NALM6 (cell line): ENCODE measurements around the gene NOC2L.

GRCh38 chr1:629051-629486, 57.4 kb downstream of the OR4F16 start:
- PRO-cap = no peak

GRCh38 chr1:630390-630914, 56.0 kb downstream of the OR4F16 start:
- PRO-cap = no peak

GRCh38 chr1:920931-921525, 2.7 kb upstream of the SAMD11 start:
- PRO-cap = no peak

DNA sequence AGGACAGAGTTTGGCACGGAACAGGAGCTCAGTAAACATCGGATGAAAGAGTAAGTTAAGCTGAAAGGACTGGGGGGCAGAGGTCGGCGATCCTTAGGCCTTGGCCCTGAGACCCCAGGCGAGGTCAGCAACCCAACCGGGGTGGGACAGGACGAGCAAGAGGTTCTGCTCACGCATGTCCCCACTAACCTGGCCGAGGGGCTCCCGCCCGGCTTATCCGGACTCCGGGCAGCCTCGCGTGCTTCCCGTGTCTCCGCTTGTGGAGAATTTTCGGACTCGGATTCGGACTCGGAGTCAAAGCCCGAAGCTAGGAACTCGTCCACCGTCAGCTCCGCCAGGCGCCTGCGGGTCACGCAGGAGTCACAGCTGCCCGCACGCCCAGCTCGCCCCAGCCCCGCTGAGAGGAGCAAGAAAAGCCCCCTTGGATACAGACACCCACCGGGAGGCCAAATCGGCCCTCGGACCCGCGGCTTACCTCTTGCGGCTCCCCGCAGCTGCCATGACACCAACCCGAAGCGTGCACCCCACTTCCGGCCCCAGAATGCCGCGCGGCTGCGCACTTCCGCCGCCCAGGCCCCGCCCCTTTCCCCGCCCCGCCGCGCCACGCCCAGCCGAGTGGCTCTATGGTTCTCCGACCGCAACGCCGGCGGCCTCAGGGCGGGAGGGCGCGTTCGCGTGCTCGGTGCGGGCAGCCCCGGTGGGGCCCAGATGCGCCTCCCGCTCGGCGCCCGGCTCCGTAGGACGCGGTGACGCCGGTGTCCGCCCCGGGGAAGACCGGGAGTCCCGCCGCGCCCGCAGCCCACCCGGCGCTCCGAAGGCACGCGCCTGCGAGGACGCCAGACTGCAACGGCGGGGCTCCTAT, at the start of gene NOC2L:
Gene NOC2L, minus strand, starts transcription at position 517 of the 862 bp plus-strand sequence.
- PRO-cap = bidirectional peak, plus-strand start at position 652 of the sequence, minus-strand start at position 517 of the sequence

GRCh38 chr1:1023581-1024037, 3.7 kb downstream of the AGRN start:
- PRO-cap = no peak

GRCh38 chr1:1031360-1031601, 11.4 kb downstream of the AGRN start:
- PRO-cap = no peak

GRCh38 chr1:1038707-1039061, 18.8 kb downstream of the AGRN start:
- PRO-cap = no peak

DNA sequence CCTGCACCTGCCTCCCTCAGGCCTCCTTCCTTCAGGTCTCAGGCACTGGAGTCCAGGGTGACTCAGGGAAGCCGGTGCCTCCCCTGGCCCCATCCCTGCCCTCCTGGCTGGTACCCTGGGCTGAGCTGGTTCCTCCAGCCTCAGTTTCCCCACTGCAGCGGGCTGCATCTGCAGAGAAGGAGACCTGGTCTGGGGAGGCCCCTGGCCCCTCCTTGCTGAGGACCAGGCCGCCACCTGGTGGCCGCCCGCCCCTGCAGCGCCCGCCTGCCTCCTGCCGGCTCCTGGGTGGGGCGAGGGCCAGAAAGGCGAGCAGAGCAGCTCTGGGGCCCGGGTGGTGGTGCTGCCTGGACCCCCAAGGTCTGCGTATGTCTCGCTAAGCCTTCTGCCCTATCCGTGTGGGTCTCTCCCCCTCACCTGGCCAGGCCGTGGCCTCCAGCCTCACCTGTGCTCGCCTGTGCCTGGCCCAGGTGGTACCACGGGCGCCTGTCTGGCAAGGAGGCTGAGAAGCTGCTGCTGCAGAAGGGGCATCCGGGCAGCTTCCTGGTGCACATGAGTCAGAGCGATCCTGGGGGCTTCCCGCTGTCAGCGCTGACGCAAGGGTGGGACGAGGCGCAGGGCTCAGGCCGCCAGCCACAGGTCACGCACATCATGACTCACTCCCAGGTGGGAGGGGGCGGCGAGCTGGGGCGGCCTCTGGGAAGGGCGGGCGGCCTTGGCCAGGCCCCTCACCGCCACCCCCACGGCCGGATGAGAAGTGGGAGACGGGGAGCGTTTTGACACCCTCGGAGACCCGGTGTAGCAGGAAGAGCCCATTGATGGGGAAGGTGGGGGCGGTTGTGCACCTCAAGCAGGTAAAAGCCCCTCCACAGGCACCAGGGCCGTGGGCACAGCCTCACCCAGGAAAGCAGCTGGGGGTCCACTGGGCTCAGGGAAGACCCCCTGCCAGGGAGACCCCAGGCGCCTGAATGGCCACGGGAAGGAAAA, 10.1 kb downstream of the RNF223 start:
- PRO-cap = no peak

GRCh38 chr1:1067166-1068157, 6.6 kb downstream of the RNF223 start:
- PRO-cap = no peak

GRCh38 chr1:1069768-1070885, 4.0 kb downstream of the RNF223 start:
- PRO-cap = no peak

- PRO-cap = no peak
These were observed 2.5 kb downstream of the RNF223 start for GRCh38 chr1:1071603-1072103.

DNA sequence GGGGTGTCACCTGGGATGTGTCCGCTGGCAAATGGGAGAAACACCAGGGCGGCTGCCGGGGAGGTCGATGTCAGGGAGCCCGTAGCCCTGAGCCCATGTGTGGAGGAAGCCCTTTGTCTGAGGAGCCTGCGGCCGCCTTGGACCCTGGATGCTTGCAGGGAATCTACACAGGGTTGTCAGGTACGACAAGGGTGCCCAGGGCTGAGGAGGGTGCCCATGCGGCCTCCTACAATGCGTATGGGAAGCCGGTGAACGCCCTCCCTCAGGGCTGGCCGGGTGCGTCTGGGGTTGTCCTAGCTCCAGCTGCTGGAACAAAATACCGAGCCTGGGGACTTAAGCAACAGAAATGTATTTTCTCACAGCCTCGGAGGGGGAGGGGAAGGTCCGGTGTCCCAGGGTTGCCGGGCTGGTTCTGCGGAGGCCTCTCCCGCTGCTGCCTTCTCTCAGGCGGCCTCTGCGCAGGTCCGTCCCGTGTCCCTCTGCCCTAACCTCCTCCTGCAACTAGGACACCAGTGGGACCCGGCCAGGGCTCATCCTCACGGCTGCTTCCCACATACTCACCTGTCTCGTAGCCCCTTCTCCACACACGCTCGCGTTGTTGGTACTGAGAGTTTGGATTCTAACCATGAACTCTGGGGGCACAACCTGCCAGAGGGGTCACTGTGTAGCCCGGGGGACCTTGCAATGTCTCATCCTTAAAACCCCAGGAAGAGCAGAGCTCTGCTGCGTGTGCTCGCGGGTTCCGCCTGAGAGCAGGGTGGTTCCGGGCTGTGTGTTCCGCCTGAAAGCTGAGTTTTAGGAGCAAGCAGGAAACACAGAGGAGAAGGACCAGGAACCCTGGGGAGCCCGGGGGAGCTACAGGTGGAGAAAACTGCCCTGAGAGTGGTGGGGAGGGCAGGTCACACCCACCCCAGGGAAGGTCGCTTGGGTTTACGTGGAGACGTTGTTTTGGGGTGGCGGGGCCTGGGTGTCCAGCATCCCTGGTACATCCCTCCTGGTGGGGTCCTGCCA, 16.8 kb upstream of the C1orf159 start:
- PRO-cap = no peak

GRCh38 chr1:1144005-1145065, 28.4 kb upstream of the C1orf159 start:
- PRO-cap = bidirectional peak, plus-strand start at chr1:1144424, minus-strand start at chr1:1144169; bidirectional peak, plus-strand start at chr1:1144709, minus-strand start at chr1:1144614

GRCh38 chr1:1163195-1163936, 10.3 kb upstream of the TTLL10 start:
- PRO-cap = no peak

GRCh38 chr1:1166294-1166843, 7.3 kb upstream of the TTLL10 start:
- PRO-cap = no peak

DNA sequence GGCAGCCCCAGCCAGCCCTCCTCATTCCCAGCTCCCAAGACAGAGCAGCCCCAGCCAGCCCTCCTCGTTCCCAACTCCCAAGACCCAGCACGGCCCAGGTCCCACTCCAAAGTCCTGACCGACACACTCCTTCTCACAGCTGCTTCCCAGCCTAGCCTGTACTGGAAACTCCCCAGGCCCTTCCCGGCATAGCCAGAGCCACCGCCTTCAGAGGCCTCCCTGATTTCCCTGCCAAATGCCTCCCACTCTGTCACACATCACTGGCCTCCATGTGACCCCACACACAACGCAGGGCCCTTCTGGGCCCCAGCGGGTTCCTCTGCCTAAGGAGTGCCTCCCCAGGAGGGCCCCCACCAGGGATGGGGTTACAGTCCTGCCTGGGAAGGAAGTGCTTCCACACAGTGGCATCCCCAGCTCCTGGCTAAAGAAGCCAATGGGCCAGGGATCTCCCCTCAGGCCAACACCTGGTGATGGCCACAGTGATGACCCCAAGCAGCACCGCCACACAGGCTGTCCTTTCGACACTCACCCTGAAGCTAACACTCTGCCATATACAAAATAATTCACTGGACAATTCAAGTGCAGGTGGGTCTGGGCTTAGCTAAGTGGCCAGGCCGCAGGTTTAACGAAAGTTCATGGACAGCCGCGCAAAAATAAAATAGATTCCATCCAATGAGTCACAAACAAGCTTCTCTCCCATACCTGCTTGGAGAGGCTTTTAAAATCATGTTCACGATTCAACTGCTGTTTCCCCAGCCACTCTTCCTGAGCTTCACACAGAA, 2.7 kb downstream of the UBE2J2 start:
- PRO-cap = no peak

- PRO-cap = no peak
These were observed 2.2 kb downstream of the AURKAIP1 start for GRCh38 chr1:1372843-1373264.

GRCh38 chr1:1373556-1373887, 1.5 kb downstream of the AURKAIP1 start:
- PRO-cap = no peak

DNA sequence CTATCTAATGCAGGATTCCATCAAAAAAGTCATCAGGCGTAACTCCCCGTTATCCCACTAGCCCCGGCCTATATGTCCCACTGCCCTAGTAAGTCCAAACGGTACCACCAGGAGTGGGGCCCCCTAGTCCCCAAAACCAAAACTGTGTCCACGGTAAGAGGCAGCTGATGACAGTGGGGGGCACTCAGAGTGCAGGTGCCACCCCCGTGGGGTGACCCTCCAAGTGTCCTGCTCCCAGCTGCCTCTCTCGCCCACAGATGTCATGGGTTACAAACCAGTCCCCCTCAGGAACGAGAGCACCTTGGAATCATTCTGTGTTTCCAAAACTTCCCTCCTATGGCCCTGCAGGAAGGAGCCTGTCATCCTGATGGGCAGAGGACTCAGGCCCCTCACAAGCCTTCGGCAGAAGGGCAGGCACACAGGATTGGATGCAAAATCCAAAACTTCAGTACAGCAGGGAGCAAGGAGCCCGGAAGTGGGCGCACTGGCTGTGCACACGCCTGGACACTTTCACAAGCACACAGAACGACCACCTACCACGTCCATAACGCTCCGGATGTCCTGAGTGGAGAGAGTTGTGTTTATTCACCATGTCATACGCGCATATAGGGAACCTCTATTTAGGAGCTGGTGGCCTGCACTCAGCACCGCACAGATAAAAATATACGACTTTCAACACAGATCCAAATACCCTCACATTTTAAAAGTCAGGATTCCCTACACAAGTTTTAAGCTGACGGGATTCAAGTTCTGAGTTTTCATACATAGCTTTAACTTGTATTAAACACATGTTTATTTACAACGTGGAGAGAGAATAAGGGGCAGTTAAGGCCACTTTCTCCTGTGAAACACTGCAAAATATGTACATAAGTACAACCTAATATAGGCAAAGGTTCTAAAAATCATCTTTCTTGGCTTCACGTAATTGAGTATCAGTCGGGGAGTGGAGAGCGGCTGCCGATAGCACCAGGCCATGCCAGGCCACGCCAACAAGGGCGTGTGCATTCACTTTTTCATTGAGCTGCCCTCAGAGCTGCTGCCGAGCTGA, 11.3 kb upstream of the AURKAIP1 start:
- PRO-cap = no peak

GRCh38 chr1:1436910-1437570, 1.6 kb downstream of the VWA1 start:
- PRO-cap = no peak